Heart right ventricle (tissue), 2 donors: Measurements from ENCODE around the genes CSN2, ENAM, JCHAIN and SLC4A4.

DNA sequence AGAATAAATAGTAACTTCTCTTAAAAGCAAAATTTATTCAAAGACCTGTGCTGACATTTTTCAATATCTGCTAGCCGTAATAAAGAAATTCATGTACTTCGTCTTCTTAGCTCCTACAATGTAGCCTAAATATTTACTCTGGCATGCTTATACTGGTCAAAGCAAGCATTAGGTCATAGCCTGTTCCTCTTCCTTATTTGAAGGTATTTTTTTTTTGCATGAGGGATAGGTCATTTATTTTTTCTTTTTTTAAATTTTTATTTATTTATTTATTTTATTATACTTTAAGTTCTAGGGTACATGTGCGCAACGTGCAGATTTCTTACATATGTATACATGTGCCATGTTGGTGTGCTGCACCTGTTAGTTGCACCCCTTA lies 30.0 kb downstream of the UGT2B28 start:
- PRO-cap, 2 experiments = no peak in any of the 2 experiments

DNA sequence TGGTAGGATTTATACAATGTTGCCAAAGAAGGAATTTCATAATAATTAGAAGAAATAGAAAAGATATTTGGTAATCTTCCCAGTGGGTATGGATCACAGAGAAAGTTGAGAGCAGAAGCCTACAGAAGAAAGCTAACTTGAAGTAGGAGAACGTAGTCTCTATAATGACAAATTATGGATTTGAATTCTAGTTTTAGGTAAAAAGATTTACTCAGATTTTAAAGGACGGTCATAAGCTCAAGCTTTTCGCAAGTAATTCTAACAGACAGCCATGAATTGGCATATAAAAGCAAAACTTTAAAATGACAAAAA lies 23.2 kb upstream of the UGT2B4 start:
- PRO-cap, 2 experiments = no peak in any of the 2 experiments

- PRO-cap, 2 experiments = no peak in any of the 2 experiments
Observed at GRCh38 chr4:69546140-69546491, 50.4 kb upstream of the UGT2B4 start.

- PRO-cap, 2 experiments = no peak in any of the 2 experiments
Observed at GRCh38 chr4:69591308-69591799, 48.1 kb downstream of the UGT2A2 start.

- PRO-cap, 2 experiments = no peak in any of the 2 experiments
Observed at GRCh38 chr4:69664233-69664862, 11.3 kb upstream of the UGT2A1 start.

DNA sequence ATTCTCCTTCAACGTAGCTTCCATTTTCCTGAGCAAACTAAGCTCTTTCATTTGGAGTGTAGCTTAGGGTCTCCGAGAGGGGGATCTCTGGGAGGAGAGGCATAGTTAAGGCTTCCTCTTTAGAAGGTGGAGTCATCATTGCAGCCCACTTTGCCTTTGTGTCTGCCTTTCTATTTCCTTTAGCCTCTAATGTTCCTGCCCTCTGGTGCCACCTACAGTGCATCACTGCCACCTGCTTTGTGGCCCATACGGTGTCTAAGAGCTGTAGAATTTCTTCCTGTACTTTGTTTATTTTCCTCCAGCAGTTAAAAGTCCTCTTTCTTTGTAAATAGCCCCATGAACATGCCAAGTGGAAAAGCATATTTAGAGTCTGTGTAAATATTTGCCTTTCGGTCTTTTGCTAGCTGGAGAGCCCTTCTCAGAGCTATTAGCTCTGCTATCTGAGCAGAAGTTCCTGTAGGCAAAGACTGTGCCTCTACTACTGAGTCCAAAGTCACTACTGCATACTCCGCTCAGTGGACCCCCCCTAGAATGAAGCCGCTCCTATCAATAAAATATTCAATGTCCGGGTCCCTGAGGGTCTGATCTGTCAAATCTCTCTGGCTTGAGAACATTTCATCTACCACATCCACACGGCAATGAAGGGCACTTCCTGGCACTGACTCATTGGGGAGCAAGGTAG lies 36.5 kb downstream of the SULT1E1 start:
- PRO-cap, 2 experiments = no peak in any of the 2 experiments

DNA sequence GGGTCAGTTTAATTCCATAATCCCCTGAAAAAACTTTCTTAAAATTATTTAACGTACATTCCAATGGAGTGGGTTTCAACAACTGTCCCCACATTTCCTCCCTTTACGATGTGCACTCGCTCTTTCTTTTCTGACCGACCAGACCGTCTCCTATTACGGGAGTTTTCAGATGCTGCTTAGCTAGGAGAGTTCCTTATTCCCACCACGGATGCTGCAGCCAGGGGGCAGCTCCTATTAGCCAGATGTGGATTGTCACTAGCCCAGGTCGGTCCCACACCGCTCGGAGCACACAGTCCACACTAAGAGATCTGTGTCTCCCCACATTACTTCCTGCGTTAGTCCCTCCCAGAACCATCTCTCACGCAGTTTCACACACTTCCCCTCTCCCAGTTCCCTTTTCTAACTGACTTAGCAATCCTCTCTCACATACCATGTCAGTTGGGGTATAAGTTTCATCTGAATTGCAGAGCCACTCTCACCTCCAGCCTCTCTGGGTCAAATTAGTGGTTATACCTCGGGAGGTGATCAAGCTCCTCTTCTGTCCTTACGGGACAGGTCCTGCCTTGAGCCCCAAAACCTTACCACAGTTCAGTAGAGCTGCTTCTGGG lies 28.3 kb downstream of the SULT1E1 start:
- PRO-cap, 2 experiments = no peak in any of the 2 experiments

- PRO-cap, 2 experiments = no peak in any of the 2 experiments
Observed at GRCh38 chr4:69965576-69965899, at the start of gene CSN2. CSN2 (minus strand) TSS chr4:69965728.

- PRO-cap, 2 experiments = no peak in any of the 2 experiments
Observed at GRCh38 chr4:70628544-70629017, at the start of gene ENAM. ENAM (plus strand) TSS chr4:70628744.

DNA sequence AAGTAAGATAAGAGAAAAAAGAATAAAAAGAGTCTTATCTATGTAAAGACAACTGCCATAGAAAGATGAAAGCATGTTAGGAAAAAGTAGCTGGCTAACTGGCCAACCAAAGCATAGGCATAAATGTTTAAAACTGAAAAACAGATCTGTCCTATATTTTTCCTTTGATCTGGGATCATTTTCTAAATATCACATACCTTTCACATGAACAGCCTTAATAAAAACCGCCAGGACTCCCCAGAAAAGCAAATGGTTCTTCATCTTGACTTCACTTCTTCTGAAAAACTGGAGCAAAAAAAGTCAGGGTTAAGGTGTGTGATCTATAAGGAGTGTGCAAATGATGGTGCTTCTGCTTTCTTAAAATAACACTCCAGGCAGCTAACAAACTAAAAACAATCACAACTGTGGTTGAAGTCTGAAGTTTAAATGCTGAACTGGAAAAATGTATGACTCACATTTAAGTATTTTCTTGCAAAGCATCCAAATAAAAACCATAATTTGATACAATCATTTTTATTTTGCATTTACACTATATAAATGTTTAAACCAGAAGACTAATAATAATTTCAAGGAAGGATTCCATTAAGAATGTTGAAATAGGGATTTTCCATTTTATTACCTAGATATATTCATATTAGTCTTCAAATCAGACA lies at the start of gene JCHAIN:
Gene JCHAIN, minus strand, starts transcription at position 279 of the 653 bp plus-strand sequence.
- PRO-cap, 2 experiments = no peak in any of the 2 experiments

GRCh38 chr4:70818471-70819421 lies 20.9 kb downstream of the GRSF1 start:
- PRO-cap, 2 experiments = no peak in any of the 2 experiments

GRCh38 chr4:70946923-70947320 lies 44.8 kb downstream of the MOB1B start:
- PRO-cap, 2 experiments = peak in 1 of 2 experiments; most common plus-strand start chr4:70947191 (in 1)

- PRO-cap, 2 experiments = no peak in any of the 2 experiments
Observed at GRCh38 chr4:71120889-71121099, 66.3 kb upstream of the SLC4A4 start.

DNA sequence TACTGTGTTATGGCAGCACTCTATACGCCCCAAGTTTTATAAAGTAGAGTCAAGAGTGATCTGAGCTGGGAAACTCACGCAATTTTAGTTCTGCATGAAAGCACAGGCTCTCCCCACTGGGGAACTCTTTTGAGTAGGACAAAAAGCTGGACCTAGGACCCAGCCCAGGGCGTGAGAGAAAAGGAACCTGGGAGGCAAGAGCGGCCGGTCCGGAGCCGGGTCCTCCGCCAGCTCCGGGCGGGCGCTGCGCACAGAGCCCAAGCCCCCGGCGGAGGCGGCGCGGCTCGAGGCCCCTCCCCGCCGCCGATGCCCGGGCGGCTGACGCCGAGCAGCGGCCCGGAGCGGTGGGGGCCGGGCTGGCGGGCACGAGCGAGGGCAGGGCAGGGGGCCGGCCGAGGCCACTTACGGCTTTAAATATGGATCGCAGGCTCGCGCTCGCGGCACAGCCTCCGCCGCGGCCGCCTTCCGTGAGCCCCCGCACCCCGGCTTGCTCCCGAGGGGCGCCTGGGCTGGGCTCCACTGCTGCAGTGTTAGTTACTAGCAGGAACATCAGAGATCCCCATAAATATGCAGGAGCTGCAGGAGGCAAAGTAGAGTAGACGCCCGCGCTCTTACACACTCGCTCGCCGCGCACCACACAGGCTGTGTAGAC lies 607 bp upstream of the SLC4A4 start:
- PRO-cap, 2 experiments = peak in 2 of 2 experiments; most common plus-strand start position 413 of the sequence (in 1); most common minus-strand start position 263 of the sequence (in 2)

DNA sequence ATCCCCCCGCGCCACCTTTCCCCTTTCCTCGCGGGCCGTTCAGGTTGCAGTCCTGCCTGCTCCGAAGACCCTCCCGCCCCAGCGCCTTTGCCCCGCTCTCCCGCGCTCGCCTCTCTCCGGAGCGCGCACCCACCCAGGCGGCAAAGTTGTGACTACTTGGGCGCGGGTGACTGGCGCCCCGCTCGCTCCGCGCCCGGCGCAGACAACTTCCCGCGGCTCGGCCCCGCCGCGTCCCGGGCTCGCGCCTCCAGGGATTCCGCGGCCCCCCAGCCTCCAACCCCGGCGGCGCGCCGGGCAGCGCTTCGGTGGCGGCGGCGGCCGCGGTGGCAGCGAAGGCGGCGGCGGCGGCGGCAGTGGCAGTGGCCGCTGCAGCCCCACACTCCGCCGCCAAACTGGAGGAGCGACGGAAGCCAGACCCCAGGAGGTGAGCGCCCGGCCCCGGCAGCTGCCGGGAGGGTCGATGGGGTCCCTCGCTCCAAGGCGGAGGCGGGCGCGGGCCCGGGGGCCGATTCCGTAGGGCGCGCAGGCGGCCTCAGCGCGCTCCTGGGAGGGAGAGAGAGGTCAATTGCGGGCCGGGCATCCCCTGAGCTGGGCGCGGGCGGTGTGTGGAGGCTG lies at the start of gene SLC4A4:
Gene SLC4A4, plus strand, starts transcription at position 282 of the 615 bp plus-strand sequence.
- PRO-cap, 2 experiments = peak in 1 of 2 experiments; most common plus-strand start position 305 of the sequence (in 1); most common minus-strand start position 204 of the sequence (in 1)

DNA sequence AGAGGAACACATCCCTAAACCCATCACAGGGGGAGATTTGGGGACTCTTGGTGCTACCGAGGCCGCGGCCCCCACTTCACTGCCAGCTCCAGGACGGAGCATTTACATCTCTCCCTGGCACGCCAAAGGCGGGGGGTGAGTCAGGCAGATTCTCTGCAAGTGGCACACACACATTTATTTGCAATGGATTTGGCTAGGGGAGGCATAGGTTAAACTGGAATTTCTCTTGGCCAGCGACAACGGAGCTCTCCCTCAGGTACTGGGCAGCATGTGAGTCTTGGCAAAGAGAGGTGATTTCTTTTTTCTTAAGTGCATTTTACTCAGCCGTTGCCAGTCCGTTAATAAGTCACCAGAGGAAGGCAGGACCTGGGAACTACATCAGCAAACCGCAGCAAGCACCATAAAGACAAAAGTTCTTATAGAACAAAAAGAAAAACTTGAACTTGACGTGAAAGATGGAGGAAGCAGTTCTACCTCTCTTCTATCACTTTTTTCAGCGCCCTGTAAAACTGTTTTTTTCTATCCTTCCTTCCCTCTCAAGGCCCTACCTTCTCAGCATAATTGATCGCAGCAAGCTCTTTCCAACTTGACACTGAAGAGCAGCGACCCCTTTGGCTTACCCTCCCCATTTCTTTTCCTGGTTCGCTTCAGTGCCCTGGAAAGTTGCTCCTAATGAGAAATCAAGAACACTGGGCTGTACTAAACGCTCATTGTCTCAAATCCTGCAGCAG lies 908 bp downstream of the SLC4A4 start:
- PRO-cap, 2 experiments = no peak in any of the 2 experiments

- PRO-cap, 2 experiments = no peak in any of the 2 experiments
Observed at GRCh38 chr4:71230187-71230667, 43.2 kb downstream of the SLC4A4 start.

DNA sequence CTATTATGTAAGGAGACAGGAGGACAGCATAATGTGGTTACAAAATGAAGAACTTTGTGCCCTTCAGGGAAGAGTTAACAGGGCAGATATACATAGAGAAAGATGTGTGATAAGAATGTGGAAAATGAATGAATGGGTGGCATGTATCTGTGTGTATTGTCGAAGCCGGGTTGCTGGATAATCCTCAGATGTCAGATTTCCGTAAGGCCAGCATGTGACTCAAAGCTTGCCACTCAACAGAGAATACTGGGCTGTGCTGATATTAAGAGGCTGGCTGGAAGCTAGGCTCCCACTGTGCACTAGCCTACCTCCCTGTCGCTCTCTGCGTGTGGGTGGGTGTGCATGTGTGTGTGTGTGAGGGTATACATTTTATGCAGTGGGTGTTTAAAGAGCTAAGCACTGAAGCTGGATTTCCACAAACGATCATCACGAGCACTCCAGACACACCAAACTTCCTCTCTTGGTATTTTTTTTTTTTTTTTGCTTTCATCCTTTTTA lies 48.8 kb downstream of the SLC4A4 start:
- PRO-cap, 2 experiments = peak in 2 of 2 experiments; most common plus-strand start position 265 of the sequence (in 1); most common minus-strand start position 179 of the sequence (in 1)

- PRO-cap, 2 experiments = no peak in any of the 2 experiments
Observed at GRCh38 chr4:71373067-71373679, 186.1 kb downstream of the SLC4A4 start.

- PRO-cap, 2 experiments = no peak in any of the 2 experiments
Observed at GRCh38 chr4:71857998-71858416, 74.1 kb upstream of the GC start.